Colon Carcinoma Metastatic in the Brain (tissue), 2 donors: Measurements from ENCODE around the genes JTB, RAB13 and RPS27.

DNA sequence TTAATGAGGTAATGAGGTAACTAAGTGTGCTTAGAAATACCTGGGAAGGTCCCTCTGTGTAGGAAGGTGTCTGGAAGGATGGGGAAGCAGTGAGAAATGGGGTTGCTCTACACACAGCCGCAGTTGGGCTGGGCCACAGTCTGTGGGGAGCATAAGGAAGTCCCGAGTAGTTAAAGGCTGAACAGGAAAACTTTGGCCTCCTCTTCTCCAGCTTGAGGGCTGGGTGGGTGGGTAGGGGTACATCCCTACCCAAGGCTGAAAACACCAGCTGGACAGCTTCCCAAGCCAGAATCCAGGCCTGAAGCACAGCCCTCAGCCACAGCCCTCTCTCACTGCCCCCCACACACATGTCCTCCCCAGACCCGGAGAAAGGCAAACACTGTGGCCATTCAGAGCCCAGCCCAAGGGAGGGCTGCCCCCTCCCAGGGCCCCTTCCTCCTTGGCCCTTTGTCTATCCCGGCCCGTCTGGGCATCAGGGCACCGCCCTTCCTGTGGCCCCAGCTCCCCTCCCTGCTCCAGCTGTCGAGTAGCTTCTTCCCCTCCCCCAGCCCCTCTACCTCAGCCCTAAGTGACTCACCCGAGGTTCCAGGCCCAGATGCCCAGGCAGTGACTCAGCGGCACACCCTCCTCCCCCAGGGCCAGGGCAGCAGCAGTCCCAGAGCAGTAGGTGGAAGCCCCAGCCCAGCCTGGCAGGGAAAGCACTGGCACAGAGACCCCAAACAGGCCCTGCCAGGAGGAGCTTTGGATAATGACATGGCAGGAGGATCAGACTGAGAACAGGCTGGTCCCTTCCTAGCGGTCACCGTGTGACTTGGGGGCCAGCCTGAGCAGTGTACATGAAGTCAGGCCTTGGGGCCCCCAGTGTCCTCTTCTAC is 718 bp upstream of the S100A2 start:
- PRO-cap, 2 experiments = peak in 2 of 2 experiments; most common plus-strand start position 658 of the sequence (in 2); most common minus-strand start position 144 of the sequence (in 2)

- PRO-cap, 2 experiments = no peak in any of the 2 experiments
Observed at GRCh38 chr1:153636337-153636806, 2.5 kb downstream of the CHTOP start.

- PRO-cap, 2 experiments = no peak in any of the 2 experiments
Observed at GRCh38 chr1:153679776-153680468, 1.4 kb downstream of the NPR1 start.

GRCh38 chr1:153933117-153933429 is 10.3 kb upstream of the GATAD2B start:
- PRO-cap, 2 experiments = no peak in any of the 2 experiments

DNA sequence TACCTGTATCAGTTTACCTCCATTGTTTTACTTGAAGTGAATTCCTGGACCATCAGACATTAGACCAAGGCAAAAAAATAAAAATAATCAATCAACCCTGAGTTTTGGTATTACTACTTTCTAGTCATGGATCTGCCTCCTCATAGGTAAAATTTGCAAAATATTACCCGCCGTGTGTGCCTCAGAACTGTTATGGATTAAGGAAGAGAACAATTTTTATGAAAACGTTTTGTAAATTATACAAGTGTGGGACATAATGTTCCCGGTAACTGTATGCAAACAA is 926 bp upstream of the CREB3L4 start:
- PRO-cap, 2 experiments = no peak in any of the 2 experiments

DNA sequence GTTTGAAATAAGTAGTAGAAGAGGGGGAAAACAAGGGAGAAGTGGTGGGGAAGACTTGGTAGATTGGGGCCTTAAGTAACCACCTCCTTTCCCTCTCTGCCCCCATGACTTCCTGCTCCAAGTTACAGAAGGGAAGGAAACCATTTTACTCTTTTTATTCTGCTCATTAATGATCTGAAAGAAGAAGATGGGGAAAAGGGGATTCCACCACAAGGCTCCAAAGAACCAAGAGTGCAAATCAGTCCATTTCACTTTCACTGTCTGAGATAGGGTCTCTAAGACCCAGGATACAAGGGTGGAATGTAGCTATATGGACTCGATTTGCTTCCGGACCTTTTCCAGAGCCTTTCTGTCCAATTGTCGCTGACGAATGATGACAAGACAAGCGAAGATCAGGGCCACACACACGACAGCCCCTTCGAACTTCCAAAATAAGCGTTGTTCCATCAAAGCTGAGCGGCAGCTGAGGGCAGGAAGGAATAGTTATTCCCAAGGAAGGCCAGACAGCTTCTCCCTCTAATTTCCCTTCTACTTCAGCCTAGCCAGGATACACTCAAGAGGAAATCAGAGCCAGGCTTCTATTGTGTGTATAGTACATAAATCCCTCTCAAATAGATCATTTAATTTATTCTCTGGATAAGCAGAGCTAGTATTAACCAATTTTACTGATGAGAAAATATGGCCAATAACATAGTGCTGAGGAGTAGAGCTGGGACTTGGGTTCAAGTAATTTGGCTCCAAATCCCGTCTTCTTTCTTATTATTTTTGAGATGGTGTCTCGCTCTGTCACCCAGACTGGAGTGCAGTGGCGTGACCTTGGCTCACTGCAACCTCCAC is 2.9 kb downstream of the JTB start:
- PRO-cap, 2 experiments = no peak in any of the 2 experiments

DNA sequence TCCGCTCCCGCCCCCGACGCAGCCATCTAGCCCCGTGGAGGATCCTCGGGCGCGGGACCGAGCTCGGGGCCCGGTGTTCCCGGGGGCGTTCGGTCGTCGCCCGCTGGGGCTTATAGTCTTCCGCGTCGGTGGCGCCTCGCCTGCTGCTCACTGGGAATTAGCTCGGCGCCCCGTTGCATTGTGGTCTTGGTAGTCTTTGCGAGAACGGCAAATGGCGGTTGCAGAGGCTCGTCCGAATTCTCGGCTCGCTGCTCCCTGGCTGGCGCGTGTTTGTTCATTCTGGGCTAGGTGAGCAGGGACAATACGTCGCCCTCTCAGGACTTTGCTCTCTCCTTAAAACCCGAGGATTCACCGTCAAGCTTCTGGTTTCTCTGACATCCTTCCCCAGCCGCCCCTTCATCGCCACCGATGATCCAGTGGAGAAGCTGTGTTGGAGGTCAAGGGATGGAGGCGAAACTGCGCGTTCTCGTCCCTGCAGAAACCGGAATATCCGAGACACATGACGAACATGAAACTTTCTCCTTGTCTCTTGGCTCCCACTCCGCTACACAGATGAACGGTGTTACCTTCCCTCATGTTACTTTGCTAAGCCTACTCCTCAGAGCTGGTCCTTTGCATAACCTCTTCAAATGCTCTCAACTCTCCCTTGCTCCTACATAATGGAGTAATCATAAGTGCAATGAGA is at the start of gene JTB:
TSS of gene JTB (minus strand) at position 130 of the 685 bp plus-strand sequence.
- PRO-cap, 2 experiments = peak in 2 of 2 experiments; most common plus-strand start position 210 of the sequence (in 2); most common minus-strand start position 130 of the sequence (in 2)

DNA sequence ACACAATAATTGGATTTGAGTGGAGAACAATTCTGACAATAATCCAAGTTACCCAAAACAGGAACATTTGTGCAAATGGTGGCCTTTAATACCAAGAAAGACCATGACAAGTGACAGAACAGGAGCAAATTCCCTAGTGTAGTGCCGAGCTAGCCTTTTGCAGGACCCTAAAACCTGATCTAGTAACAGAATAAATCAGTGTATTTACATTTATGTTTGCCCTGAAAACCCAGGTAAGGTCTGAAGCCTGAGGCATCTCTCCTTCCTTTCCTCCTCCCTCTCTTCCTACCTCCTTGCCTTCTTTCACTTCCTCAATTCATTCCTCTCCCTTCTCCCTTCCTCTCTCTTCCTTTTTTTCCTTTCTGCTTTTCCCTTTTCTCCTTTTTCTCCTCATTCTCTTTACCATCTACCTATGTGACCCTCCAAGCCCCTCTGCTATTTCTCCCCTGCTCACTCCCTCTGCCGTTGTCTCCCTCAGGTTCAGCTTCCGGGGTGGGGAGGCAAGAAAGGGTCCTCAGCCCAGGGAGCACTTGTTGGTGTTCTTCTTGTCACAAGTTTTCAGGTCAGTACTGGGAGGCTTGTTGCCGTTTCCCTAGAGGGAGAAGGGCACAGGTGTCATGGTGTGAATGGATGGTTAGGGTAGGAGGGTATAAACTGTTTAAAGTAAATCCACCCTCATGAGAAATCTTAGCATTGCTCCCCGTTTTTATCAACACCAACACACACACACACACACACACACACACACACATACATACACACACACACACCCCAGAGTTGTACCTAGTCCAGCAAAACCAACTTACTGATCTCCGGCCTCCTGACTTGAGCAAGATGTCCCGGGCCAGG is 4.3 kb downstream of the RAB13 start:
- PRO-cap, 2 experiments = no peak in any of the 2 experiments

- PRO-cap, 2 experiments = peak in 2 of 2 experiments; most common plus-strand start chr1:153986464 (in 1); most common minus-strand start chr1:153986338 (in 1)
Observed at GRCh38 chr1:153985894-153986643, at the start of gene RAB13. RAB13 (minus strand) TSS chr1:153986339.

GRCh38 chr1:153990416-153991407 is at the start of gene RPS27:
RPS27 (plus strand) TSS chr1:153990762.
- PRO-cap, 2 experiments = peak in 2 of 2 experiments; most common plus-strand start chr1:153990763 (in 2); most common minus-strand start chr1:153990660 (in 2)

DNA sequence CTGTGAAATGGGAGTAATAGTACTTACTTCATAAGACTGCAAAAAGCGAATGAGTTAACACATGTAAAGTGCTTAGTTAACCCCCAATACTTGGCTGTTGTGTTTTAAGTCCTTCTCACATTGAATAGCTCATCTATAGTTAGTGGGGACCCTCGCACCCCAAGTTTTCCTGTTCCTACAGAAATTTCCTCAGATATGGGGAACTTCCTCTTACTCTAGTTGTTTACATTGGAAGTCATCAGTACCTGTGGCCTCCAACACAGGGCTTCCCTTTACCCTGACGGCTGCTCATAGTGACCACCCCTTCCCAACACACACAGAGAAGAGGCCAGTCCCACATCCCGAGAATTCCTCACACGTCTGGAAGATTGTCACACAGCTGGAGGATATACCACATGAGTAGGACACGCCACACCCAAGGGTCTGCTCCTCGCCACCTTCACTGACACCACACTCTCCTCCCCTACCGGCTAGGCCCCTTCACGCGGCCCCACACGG is 37.6 kb downstream of the TPM3 start:
- PRO-cap, 2 experiments = no peak in any of the 2 experiments

DNA sequence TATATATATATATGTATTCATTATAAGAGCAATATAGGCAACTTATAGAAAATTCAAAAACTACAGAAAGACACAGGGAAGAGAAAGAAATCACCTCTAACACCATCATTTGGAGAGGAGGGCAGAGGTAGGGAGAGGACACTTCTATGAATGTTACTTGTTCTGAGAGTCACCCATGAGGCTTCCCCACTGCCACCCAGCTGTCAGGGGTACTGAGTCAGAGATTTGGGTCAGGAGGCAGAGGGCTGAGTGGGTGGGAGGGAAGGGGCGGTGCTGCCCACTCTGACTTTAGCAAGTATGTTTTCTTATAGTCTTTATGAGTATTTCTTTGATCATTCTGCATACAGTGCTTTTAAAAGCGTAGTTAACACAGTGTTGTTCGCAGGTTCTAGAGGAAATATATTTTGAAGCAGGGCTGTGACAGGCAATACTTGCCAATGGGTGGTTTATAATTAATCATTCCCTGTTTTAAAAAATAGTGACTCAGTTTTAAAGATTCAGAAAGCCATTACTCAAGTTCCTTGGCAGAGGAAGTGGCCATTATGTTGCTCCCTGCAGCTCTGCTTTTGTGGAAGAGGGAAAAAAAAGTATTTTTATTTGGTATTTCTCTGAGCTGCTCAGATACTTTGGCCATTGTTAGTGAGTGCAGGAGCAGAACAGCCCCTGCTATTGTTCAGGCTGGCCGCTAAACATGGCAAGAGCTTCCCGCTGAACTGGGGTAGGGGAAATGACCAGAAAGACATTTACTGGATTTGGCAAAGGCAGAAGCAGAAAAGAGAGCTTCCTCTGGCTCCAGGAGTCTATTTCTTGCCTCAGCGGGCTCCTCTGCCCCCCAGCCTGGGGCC is 18.4 kb downstream of the IL6R start:
- PRO-cap, 2 experiments = no peak in any of the 2 experiments

DNA sequence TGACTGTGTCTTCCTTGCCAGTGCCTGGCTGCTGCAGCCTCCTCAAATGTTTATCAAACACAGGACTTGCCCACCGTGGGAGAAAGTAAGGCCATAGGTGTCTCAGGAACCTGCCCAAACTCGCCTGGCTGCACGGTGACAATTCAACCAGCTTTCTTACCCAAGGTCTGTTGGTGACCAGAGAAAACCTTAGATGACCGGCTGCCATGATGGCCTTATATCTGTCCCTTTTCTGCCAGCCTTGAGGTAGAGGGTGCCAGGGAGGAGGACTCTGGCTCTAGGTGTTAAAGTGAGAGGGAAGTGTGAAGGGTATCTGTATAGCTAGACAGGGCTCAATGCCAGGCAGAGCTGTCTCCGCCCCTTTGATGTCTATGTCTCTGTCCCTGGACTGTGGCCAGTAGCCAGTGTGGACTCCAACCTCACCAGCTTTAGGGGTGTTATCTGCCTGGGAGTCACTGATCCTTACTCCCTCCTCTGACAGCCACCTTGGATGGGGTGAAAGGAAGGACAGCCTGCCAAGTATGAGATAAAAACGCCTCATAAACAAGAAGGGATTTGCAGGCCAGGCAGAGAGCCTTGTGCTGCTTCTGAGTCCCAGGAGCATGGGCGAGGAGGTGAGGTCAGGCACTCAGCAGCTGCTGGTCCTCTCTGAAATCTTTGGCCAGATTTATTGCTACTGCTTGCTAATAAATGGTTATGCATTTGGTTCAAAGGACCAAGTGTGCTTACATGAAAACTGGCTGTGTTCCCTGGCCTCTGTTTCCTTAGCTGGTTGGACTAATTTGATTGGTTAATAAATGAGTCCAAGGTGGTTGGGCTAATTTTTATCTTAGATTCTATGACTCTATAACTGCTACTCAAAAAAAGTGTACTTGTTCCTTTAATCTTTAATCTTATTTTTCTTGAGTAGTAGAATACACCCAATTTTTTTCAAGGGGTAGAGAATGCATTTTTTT is 22.5 kb downstream of the IL6R start:
- PRO-cap, 2 experiments = no peak in any of the 2 experiments

- PRO-cap, 2 experiments = no peak in any of the 2 experiments
Observed at GRCh38 chr1:154463129-154463381, 39.0 kb upstream of the TDRD10 start.

DNA sequence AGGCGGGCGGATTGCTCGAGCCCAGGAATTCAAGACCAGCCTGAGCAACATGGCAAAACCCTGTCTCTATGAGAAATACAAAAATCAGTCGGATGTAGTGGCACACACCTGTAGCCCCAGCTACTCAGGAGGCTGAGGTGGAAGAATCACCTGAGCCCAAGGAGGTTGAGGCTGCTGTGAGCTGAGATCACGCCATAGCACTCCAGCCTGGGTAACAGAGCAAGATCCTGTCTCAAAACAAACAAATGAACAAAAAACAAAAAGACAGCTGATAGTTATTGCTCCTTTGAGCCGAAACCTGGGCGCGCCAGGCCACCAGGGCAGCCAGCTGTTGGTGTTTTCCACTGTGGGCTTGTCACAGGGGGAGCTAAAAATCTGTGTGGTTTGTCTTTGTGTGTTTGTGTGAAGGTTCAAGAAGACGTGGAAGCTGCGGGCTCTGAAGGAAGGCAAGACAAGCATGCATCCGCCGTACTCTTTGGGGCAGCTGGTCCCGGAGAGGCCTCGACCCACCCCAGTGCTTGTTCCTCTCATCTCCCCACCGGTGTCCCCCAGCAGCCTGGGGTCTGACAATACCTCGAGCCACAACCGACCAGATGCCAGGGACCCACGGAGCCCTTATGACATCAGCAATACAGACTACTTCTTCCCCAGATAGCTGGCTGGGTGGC is 37.2 kb upstream of the TDRD10 start:
- PRO-cap, 2 experiments = no peak in any of the 2 experiments

- PRO-cap, 2 experiments = no peak in any of the 2 experiments
Observed at GRCh38 chr1:154583376-154584095, 16.0 kb downstream of the CHRNB2 start.

DNA sequence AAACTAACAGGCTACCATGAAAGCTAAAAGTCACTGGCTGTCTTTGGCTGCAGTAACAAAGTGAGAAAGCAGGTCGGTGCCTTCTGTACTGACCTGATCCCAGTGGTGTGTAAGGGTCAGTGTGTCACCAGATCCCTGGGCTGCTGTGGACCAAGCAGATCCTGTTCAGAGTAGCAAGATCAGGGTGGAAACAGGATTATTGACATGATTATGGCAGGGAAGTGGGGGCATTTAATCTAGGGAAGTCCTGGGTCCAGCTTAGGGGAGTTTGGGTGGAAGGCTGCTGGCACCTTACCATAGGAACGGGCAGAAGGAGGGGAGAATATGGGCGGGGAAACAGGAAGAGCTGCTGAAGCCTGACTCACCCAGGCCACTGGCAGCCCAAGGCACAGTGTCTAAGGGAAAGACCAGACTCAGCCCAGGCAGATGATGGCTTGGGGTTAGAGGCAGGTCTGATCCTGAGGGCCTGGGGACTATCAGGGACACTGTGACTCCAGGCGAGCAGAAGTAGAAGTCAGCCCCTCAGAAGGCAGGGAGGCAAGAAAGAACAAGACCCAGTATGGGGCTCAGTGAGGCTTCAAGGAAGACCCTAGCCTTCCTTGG is 60.1 kb downstream of the KCNN3 start:
- PRO-cap, 2 experiments = no peak in any of the 2 experiments

DNA sequence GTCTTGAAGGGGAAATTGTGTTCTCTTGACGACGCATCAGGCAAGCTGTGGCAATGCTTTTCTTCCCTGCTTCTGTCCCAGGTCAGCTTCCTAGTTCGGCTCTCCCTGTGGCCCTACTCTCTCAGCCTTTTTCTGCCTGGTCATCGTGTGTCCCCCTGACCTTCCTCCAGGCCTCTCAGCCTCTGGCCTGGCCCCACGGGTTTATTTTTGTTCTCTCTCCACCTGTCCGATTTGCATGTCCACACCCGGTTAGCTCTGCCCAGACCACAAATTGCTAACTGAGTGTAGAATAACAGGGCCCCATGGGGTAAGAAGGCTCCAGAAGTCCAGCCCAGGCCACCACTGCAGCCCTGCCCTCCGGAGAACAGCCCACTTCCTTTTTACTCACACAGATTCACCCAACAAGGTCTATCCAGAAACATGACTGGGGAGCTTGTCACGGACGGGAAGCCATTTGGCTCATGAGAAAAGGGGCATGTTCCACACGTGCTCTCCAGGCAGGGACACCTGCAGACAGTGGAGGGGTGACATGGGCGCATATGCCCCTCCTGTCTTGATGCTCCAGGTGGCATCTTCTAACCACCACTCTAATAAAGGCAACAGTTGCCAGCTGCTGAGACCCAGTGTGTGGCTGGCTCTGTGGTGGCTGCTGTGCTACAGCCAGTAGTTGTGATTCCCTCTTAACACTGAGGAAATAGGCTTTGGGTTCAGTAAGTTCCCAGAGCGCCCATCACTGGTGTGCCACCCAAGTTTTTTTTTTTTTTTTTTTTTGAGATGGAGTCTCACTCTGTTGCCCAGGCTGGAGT is 9.7 kb downstream of the KCNN3 start:
- PRO-cap, 2 experiments = no peak in any of the 2 experiments

GRCh38 chr1:154937132-154938089 is 892 bp upstream of the PMVK start:
- PRO-cap, 2 experiments = peak in 2 of 2 experiments; most common plus-strand start chr1:154937406 (in 2)

- PRO-cap, 2 experiments = no peak in any of the 2 experiments
Observed at GRCh38 chr1:154951238-154951695, 4.6 kb downstream of the PBXIP1 start.